Pulmonary lymph node (tissue), 1 donor: ENCODE measurements around a stretch of chr11.

GRCh38 chr11:1858143-1858751 is 5.4 kb downstream of the LSP1 start:
- PRO-cap = no peak

- PRO-cap = no peak
Observed at GRCh38 chr11:1861709-1862475, 9.0 kb downstream of the LSP1 start.

- PRO-cap = no peak
Observed at GRCh38 chr11:1917600-1918102, 1.9 kb upstream of the TNNT3 start.

- PRO-cap = no peak
Observed at GRCh38 chr11:1931239-1931728, 11.8 kb downstream of the TNNT3 start.

GRCh38 chr11:1931937-1932526 is 12.5 kb downstream of the TNNT3 start:
- PRO-cap = no peak

GRCh38 chr11:1943631-1944267 is 3.4 kb upstream of the MRPL23 start:
- PRO-cap = no peak

- PRO-cap = no peak
Observed at GRCh38 chr11:1967914-1968275, 20.8 kb downstream of the MRPL23 start.

DNA sequence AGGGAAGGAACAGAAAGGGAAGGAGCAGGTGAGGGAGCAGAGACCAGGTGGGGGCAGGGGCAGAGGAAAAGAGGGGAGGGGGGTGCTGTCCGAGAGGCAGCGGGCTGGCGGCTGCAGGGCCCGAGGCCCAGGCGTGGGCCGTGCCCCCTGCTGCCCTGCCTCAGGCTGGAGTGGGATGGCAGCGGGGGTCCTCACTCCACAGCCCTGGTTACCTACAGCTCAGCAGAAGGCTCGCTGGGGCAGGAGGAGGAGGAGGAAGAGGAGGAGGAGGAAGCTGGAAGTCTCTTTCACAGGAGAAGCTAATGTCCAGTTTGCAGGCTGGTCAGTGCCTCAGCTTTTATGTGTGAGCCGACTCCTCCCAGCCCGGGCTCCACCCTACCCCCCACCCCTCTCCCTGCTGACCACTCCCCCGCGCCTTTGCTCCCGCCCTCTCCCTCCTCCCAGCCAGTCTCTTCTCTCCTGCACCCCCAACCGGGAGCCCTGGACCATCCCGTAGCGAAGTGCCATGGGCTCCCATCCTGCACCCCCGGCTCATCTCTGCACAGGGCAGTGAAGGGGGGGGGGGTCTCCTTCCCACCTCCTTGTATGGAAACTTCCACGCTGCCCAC is 2.1 kb downstream of the IGF2 start:
- PRO-cap = no peak

- PRO-cap = no peak
Observed at GRCh38 chr11:2139486-2139948, 328 bp upstream of the IGF2 start.

DNA sequence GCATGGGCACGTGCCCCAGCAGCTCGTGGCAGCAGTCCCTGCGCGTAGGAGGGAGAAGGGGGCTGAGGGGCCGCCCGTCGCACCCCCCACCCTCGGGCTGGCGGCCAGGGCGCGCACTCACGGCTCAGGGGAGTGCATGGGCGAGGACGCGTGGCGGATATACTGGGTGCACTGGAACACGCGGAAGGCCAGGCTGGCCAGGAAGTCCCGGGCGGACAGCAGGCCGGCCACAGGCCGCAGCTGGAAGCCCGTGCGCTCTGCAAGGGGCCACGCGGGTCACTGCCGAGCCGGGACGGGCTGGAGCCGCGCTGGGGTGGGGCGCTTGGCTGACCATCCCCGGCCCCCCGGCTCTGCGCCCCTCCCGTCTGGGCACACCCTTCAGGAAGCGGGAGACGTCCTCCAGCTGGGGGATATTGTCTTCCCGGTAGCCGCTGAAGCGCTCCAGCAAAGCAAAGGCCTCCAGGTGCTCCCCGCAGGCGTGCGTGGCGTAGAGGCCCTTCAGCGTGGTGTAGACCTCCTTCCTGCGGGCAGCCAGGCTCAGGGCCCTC is 5.0 kb downstream of the TH start:
- PRO-cap = no peak

DNA sequence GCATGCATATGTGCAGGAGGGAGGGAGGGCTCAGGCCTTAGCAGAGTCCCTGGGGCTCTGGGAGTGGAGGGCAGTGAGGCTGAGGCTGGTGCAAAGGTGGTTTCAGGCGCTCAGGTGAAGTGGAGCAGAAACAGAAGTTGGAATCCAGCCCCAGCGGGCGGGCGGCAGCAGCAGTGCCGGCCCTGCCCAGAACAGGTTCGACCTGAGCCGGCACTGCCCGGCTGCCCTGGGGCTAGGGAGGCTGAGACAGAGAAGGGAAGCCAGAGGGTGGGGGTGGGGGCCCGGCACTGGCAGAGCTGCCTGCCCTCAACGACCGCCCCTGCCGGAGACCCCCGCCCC is 13.4 kb downstream of the ASCL2 start:
- PRO-cap = no peak

- PRO-cap = no peak
Observed at GRCh38 chr11:2302823-2303461, 1.1 kb downstream of the TSPAN32 start.

- PRO-cap = no peak
Observed at GRCh38 chr11:2311462-2312748, 10.1 kb downstream of the TSPAN32 start.

GRCh38 chr11:2390052-2390538 is 10.5 kb upstream of the TSSC4 start:
- PRO-cap = no peak

DNA sequence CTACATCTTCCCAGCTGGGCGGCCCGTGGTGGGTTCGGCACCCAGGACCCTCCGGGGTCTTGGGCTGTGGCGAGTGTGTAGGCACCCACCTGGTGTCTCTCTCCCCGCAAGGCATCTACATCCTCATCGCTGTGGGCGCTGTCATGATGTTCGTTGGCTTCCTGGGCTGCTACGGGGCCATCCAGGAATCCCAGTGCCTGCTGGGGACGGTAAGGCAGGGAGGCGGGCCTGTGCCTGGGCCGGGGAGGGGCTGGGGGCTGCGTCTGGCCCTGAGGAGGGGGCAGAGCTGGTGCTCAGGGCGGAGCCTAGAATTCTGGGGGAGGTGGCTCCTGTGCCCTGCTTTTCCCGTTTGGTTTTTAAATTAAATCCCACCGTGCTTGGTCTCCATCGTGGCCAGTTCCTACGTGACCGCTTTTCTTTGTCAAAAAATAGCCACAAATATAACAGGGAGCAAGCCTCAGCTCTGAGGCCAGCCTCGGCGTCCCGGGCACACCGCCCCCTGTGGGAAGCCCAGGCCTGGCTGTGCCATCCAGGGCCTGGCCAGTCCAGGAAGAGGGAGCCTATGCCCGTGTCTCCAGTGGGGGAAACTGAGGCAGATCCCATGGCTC is 6.5 kb upstream of the TSSC4 start:
- PRO-cap = no peak

DNA sequence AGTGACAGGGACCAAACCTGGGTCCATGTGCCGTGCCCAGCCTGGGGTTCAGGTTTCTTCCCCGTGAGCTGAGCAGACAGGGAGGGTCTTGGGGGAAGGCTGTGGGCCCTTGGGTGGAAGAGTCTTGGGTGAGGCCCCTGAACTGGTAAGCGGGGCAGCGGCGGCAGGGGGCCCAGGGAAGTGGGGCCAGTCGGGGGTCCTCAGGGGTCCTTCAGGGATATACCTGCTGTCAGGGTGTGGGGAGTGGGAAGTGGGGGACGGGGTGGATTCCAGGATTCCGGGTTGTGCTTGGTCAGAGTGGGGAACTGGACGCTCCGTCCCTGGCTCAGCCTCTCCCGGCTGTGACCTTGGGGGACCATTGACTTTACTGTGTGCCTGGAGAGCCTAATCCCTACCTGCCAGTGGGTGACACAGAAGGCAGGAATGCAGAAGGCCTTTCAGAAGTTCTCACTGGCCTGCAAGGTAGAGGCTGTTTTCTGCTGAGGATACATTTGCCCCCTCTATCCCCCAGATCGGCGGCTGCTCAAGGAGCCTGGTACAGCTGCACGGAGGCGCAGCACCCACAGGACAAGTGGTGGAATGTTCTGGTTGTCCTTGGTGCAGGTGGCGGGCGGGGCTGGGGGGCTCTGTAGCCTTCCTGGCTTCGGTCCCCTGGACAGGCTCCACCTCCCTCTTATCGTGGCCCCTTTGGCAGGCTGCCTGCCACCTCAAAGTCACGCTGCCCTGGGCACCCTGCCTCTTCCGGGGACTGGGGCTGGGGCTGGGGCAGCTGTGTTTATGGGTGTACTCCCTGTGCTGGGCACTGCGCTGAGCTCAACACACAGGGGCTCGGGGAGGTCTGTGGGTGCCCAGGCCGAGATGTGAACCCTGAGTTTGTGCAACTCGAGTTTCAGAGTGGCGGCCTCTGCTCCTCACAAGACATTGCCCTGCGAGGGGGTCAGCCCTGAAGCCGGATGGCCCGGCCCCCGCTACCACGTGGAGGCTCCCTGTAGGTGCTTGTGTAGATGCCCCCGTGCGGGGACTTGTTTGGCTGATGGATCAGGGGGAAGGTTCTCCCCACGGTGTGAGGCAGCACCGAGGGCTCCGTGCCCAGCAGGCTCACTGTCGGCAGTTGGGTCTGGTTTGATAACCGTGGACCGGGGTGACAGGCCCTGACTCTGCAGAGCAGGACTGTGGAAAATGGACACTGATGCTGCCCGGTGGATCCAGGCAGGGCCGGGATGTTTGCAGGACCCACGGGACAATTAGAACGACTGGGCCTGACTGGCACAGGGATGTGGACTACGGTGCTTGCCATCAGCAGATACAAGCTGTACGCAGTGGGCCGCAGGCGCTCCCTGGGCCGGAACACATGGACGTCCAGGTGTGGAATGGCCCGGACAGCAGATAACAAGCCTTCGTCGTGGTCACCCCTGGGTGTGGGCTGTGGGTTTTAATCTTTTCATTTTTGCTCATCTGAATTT is 18.6 kb downstream of the KCNQ1 start:
- PRO-cap = no peak

GRCh38 chr11:2465652-2466105 is 20.9 kb downstream of the KCNQ1 start:
- PRO-cap = no peak

- PRO-cap = no peak
Observed at GRCh38 chr11:2532675-2533622, 88.1 kb downstream of the KCNQ1 start.

DNA sequence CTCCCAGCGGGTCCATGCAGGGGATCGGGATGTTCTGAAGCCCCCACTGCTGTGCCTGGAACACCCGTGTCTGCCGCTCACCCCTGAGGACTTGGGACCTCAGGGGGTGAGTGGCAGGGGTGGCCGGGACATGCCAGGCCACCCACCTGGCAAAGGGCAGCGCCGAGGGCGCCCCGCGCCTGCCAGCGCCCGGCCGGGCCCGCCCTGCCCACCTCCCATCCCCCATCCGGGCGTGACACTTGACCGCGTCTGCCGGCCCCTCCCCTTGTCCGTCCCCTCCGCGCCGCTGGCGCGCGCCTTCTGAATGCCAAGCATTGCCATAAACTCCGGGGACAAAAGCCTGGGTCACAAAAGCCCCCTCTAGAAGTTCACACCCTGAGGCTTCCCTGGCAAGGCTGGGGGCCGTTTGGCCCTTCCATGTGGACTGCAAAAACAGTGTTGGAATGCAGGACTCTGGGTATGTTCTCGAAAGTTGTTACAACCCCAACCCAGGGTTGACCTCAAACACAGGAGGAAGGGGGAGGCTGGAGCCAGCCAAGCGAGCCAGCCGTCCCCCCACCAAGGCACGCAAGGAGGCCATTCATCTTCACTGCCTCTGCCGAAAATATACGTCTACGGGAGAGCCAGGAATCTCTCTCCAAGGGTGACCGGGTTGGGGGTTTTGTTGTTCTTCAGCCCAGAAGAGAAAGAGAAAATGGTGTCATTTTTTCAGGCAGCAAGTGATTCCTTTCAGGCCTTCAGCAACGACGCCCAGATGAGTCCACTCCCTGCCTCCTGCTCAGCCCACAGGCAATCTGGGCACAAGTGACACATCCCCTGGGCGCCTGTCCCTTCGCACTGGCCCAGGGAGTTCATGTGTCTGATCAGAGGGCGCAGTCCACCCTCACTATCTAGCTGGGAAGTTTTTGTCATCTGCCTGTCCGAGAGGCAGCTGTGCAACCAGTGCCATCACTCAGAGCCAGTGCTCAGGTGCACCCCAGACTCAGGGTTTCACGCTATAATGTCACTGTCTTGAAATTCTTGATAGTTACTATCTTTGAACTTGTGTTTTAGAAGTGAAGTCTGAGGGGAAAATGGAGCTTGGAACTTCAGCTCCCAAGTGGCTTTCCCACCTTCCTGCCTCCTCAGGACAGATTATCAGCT is 184.6 kb downstream of the CDKN1C start:
- PRO-cap = bidirectional peak, plus-strand start at position 314 of the sequence, minus-strand start at position 214 of the sequence

DNA sequence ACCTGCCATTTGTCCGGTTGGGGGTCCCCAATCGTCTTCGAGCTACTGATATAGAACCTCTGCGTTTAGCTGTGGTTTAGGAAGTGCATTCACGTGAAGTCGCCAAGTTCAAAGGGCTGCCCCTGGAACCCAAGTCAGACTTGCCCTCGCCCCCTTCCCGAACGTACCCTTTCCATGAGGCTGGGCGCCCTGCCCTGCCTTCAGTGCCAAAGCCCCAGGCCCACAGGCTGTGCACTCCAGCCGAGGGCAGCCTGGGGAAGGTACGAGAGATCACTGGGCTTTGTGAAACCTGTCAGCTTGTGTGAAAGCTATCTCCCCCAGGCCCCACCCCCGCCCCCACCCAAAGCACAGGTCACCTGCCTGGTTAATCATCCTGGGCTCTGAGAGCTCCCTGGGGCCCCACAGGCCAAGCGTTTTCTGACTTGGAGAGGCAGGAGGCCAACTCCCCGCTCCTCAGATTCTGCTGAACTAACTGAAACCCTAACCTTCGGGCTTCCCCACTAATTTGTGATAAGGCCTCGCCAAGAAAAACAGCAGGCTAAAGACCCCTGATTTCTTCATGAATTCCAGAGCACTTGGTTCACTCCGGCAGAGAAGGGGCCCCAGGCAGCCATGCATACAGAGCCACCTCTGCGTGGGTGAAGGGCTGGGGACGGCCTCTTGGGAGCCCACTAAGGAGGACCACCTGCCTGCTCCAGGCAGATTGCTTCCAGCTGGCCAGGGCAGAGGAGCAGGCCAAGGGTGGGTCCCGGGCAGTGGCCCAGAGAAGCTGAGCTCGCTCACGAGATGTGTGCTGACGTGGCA is 159.9 kb downstream of the CDKN1C start:
- PRO-cap = no peak